Suprapubic skin (tissue), 4 donors: ENCODE measurements around a stretch of chr2.

GRCh38 chr2:216800294-216800607 is 59.6 kb downstream of the TNP1 start:
- PRO-cap, result no peak
- RAMPAGE, long total RNA, 4 experiments, result no peak in any of the 4 experiments

DNA sequence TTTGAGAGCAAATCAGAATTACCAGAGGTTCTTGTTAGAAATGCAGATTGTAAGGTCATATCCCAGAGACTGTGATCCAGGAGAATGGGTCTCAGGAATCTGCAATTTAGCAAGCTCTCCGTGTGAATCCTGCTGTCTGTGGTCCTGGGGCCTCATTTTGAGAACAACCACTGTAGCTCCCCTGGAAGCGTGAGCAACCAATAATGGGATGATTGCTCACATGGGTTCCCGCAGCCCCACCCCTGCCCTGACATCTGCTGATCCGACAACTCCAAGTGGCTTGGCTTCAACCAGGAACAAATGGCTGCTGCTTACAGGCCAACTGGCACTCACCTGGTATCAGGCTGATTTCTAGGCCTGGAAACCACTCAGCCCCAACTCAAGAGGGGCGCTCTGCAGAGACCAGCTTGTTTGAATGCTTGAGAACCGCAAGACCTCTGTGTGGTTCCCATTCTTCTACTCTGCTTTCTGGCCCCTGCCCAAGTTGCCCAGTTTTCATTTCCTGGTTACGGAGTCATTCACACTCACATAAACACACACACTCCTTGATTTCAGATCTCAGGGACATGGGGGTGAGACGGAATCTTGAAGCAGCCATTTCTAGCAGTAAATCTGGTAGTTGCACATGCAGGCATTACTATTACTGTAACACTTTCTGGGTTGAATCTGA is 52.1 kb downstream of the TNP1 start:
- PRO-cap, result no peak
- RAMPAGE, long total RNA, 4 experiments, result no peak in any of the 4 experiments

- PRO-cap, result no peak
- RAMPAGE, long total RNA, 4 experiments, result no peak in any of the 4 experiments
Observed at GRCh38 chr2:216880570-216881243, 20.8 kb upstream of the TNP1 start.

DNA sequence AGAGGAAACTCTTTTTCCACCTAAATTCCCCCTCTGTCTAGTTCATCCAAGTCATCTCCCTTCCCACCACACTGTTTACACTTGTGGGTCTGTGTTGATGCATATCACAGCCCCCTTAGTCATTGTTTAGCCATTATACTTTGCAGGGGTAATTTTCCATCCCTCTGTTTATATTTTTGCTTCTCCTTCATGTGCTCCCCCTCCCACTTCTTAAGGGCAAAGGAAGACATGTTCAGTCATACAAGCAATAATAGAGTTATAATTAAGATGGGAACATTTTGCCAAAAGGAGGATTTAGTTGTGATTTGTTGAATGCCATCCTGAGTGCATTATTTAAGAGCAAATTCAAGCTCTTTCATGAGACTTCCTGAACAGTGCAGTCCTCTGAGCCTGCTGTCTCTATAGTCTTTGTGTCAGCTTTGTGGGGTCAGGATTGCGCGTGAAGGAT is 187.8 kb upstream of the TNP1 start:
- PRO-cap, result no peak
- RAMPAGE, long total RNA, 4 experiments, result no peak in any of the 4 experiments

GRCh38 chr2:217247372-217248007 is 387.6 kb upstream of the TNP1 start:
- PRO-cap, result no peak
- RAMPAGE, long total RNA, 4 experiments, result no peak in any of the 4 experiments

- PRO-cap, result no peak
- RAMPAGE, long total RNA, 4 experiments, result no peak in any of the 4 experiments
Observed at GRCh38 chr2:217249558-217249818, 389.6 kb upstream of the TNP1 start.

DNA sequence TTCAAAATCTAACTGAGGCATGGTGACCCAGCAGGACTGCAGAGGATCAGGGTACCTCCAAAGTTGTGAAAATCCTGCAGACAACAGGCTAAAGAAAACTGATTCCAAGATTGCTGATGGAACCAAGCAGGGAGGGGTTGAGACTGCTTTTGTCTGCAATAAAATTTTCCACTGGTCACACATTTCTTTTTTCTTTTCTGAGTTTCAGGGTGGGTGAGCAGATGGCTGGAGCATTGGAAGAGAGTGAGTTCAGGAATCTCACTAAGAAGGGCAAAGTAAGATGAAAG is 321.0 kb downstream of the TNS1 start:
- PRO-cap, result no peak
- RAMPAGE, long total RNA, 4 experiments, result no peak in any of the 4 experiments

- PRO-cap, result no peak
- RAMPAGE, long total RNA, 4 experiments, result no peak in any of the 4 experiments
Observed at GRCh38 chr2:217735922-217736434, 266.8 kb downstream of the TNS1 start.

DNA sequence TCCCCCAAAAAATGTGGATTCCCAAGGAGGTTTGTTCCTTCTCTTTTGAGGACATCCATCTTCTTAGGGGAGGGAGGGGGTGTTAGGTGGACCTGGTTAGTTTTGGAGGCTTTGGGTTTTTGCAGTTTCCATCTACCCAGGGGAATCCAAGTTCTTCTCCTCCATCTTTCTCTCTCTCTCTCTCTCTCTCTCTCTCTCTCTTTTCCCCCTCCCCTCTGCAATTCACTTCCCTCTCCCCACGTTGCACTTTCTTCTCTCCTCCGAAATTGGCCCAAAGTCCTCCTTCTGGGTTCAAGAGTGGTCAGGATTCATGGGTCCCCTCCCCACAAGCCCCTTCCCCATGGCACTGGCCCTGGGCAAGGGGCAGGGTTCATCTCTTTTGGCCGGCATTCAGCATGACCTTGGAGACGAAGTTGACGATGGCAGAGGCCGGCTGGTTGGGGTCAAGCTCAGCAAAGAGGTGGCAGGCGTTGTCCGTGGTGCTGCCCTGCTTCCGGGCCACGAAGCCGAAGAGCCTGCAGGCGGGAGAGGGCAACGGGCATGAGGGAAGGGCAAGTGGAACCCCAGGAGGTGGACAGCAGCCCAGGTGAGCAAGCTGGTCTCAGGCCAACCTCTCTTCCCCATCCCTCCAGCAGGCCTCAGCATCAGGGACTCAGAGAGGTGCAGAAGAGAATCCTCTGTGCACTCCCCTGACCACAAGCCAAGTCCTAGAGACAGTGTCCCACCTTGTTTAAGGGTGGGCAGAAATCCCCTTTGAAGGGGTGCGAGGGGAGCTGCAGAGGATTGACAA is 198.5 kb downstream of the TNS1 start:
- PRO-cap, result no peak
- RAMPAGE, long total RNA, 4 experiments, result start-site peak on the minus strand in 1 of 4 experiments, centred at positions 314 to 413 of the sequence, 71 to 168 reads per replicate

- PRO-cap, result no peak
- RAMPAGE, long total RNA, 4 experiments, result start-site peak on the minus strand in 1 of 4 experiments, at chr2:217808629-217808651 at its widest, 23 reads per replicate
Observed at GRCh38 chr2:217808479-217808943, 194.3 kb downstream of the TNS1 start.

- PRO-cap, result unidirectional peak, minus-strand start at chr2:217836482
- RAMPAGE, long total RNA, 4 experiments, result no peak in any of the 4 experiments
Observed at GRCh38 chr2:217836198-217837592, 166.1 kb downstream of the TNS1 start.

GRCh38 chr2:217841661-217841955 is 161.2 kb downstream of the TNS1 start:
- PRO-cap, result no peak
- RAMPAGE, long total RNA, 4 experiments, result no peak in any of the 4 experiments

DNA sequence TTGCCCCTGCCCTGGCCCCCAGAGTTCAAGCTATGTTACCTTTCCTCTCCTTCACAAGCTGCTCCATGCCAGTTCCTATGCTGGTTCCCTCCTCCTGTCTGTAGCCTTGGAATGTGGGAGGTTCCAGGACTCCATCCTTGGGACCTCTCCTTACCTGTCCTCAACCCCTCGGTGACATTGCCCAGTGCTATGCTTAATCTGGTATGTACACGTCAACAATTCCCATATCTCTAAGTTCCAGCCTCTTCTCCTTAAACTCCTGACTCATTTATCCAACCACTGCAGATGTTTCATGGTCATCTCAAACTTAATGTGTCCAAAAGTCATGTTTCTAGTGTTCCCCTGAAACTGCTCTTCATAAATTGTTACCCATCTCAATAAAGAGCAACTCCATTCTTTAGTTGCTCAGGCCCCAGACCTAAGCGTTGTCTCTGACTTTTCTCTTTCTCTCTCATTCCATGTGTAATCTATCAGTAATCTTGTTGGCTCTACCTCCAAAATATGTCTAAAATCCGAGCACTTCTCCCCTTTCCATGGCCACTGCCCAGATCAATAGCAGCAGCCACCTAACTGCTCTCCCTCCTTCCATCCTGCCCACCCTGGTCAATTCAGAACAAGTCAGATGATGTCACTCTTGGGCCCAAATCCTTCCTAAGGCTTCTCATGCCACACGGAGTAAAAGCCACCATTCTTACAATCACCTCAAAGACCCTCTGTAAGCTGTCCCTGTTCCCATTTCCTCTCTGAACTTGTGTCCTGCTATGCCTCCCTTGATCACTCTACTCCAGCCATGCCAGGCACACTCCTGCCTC is 160.6 kb downstream of the TNS1 start:
- PRO-cap, result no peak
- RAMPAGE, long total RNA, 4 experiments, result no peak in any of the 4 experiments

DNA sequence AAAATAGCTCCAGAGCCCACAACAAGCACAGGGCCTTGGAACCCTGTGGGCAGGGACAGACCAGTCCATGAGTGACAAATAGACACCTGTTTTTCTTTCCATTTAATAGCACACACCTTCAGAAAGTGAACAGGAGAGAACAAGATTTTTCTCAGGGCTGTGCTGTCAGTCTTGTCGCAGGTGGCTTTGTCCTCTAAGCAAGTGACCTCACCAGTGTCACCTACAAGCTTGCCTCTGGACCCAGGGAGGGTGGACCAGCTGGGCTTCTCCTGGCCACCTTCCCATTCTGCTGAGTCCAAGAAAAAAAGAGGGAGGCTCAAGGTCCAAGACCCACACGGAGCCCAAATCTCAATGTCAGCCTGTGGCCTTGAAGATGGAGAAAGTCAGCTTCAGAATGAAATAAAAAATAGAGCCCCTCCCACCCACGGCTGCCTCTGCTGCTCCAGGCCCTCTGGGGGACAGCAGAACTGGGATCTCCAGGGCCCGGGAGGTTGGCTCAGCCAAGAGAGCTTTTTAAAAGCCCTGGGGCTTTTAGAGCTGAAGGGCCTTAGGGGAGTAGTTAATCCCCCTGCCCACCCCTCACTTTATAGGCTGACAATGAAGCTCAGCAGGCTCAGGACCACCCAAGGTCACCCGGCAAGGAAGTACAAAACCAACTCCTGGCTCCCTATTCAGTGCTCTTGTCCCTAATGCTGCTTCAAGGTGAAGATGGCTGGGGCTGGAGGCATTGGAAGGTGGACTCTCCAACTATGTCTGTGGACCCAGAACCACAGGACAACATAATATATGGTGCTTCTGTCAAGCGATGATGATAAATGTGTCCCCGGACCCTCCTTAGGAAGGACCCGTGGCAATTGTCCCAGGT is 145.8 kb downstream of the TNS1 start:
- PRO-cap, result no peak
- RAMPAGE, long total RNA, 4 experiments, result no peak in any of the 4 experiments

DNA sequence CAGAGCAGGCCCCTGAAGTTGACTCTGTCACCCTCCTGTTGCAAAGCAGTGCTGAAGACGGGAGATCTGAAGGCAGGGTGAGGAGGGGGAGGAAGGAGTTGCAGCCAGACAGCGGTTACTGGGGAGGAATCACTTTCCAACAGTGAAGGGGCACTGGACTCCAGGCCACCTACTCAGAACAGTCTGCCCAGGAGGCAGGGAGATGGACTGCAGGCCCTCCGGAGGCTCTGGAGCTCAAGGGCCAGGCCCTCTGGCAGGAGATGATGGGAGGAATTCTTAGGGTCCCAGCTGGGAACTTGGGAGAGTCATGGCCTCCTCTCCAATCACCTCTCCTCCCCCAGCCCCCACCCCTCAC is 67.7 kb downstream of the TNS1 start:
- PRO-cap, result no peak
- RAMPAGE, long total RNA, 4 experiments, result no peak in any of the 4 experiments

DNA sequence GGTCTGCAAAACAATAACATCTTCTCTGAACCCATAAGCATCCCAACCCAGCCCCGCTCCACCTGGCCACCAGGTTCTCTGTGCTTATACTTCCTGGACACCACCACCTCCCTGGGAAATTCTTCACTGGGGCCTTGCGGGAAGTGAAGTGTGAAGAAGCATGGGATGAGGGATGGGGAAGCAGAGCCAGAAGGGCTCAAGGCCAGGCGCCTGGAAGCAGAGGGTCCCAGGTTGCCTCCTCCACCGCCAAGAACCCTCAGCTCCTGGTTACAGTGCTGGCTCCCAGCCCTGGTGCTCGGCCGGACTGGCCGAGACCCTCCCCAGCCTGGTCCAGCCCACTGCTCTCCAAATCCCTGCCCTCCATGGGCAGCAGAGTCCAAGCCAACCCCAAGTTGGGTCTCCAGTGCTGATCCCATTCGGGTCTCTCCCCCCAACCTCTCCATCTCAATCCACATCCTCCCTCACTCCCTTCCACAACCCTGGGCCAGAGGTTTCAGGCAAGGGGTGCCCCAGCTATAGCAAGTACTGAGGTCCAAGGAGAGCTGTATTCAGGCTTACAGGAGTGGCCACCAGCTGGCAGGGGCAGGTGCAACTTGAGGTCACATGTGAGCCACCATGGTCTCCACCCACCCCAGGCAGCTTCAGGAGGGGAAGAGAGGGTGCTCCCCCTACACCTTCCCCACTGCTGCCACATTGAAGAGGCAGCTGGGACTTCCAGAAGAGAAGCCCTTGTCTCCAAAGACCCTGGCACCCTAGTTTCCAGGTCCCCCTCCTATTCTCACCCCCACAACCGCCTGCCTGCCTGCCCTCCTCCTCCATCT is 60.6 kb downstream of the TNS1 start:
- PRO-cap, result no peak
- RAMPAGE, long total RNA, 4 experiments, result no peak in any of the 4 experiments

GRCh38 chr2:217942801-217943231 is 60.0 kb downstream of the TNS1 start:
- PRO-cap, result no peak
- RAMPAGE, long total RNA, 4 experiments, result no peak in any of the 4 experiments

GRCh38 chr2:217951366-217952310 is 51.2 kb downstream of the TNS1 start:
- PRO-cap, result no peak
- RAMPAGE, long total RNA, 4 experiments, result no peak in any of the 4 experiments

GRCh38 chr2:217992995-217993639 is 9.7 kb downstream of the TNS1 start:
- PRO-cap, result unidirectional peak, plus-strand start at chr2:217993426
- RAMPAGE, long total RNA, 4 experiments, result no peak in any of the 4 experiments

DNA sequence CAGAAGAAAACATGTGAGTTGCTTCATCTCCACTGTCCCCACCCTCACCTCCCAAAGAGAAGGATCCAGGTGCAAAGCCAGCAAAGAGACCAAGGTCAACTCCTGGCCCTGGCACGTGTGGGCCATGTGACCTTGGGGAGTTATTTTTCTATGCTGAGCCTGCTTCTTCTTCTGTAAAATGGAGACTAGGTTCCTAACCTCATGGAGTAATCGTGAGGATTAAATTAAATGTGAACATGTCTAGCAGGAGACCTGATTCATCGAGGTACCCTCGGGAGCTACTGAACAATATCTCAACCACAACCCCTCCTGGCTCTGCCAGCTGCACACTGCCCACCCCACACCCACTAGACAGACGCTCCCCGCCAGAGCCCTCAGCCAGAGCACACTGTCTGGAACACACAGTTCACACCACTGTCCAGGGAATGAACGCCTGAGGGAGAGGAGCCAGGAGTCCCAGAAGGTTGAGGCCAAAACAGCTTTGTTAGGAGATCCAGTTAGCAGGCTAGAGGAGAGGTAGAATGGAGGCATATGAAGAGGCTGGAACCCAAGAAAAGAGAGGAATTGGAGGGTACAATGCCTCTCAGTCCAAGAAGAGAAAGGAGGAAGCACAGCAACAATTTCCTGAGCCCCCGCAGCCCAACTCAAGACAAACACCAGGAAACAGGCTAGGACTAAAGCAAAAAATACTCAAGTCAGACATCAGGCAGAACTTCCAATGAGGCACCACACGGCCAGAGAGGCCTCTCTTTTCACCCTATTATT is 14.9 kb upstream of the TNS1 start:
- PRO-cap, result no peak
- RAMPAGE, long total RNA, 4 experiments, result no peak in any of the 4 experiments